ENCODE measurements around a stretch of chr15.

- PRO-cap, result no peak
- RRBS, result no CpG with 5 or more reads among the region's 6 CpGs
Measured at GRCh38 chr15:41918444-41919072, 24.7 kb upstream of the SPTBN5 start.

DNA sequence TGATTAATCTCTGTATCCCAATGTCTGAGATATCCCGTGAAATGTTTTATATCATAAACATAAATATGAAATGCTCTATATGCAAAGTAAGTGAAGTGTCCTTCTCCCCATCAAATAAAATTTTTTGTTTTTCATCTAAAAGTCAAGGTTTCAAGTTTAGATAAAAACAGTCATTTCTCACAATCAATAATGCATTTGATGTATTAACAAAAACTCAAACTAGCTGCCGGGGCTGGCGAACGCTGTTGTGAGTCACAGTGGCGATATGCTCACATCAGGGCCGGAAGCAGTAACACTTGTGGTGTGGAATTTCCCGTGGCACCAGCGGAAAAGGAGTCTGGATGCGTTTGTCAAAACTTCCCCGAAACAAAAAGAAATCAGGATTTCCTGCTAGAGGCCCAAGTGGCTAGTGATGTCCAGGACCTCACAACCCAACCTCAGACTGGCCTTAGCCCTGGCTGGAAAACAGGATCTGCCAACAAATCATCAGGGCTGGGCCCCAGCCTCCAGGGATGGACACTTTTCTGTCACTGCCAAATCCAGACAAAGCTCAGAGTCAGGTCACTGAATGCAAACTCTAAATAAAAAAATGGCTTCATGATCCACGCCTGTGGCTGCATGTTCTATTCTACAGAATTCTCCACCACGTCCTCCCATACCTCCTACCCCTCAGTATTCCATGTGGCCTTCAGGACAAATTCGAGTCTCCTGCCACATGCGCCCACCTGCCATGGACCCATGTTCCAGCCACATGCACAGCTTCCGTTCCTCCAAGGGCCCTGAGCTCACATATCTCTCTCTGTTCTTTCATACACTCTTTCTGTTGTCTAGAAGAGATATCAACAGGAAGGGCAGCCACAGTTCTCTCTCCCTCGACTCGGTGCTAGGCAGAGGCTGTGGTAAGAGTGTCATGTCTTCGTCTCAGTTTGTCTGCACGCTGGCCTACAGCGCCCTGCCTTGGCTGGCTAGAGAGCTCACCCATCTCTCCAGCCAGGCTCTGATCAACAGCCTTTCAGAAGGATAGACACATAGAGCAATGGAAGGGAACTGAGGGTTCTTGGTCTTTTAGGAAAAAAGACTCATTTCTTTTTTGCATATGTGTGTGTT, 35.5 kb downstream of the EHD4 start:
- PRO-cap, result no peak
- RRBS, result 93% methylated on average over 5 of the region's 20 CpGs

DNA sequence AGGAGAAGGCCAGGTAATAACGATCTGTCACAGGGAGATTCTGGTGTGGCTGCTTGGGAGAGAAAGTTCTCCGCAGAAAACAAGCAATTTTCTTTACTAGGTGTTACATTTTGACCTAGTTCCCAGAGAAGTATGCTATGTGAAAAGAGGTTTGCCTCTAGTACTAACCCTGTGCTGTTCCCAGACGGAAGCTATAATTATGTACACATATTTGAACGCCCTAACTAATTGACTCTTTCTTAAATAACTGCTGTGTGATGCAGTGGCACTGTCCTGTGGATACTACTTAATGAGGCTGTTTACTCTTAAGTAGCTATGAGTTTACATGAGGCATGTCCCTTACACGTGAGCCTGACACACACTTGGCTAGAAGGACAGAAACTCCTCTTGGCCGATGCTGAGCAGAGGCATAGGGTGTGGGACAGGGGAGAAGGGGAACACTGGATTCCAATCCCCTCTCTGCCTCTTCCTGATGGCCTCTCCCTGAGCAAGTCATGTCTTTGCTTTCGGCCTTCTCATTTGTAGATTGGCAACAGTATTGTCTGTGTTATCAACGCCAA, 21.9 kb downstream of the EHD4 start:
- PRO-cap, result no peak
- RRBS, result no CpG with 5 or more reads among the region's 8 CpGs

GRCh38 chr15:42012202-42012794, 8.5 kb downstream of the PLA2G4E start:
- PRO-cap, result bidirectional peak, plus-strand start at chr15:42012488, minus-strand start at chr15:42012374
- RRBS, result no CpG with 5 or more reads among the region's 4 CpGs

GRCh38 chr15:42085246-42085533, 9.2 kb downstream of the PLA2G4D start:
- PRO-cap, result no peak
- RRBS, result no CpG with 5 or more reads among the region's 5 CpGs

DNA sequence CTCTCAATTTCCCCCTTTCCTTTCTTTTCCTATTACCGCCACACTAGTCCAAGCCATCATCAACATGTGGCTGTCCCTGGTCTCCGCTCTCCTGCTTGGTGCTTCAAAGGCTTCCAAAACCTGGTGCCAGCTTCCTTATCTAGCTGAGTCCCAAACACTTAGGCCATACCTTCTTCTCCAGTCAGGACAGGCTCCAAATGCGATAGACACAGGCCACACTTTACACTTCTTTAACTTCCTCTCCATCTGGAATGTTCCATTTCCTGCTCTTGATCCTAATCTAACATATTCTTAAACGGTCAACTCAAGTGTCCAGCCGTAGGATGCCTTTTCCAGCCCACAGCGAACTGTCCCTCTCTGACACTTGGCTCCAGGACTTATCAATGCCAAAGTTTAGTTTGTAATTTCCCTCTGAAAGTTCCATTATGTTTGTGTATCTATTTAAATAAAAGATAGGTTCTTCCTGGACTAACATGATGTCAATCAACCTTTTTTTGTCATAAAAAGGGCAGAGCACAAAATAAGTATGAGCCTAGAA, 19.2 kb upstream of the PLA2G4F start:
- PRO-cap, result no peak
- RRBS, result no CpG with 5 or more reads among the region's 6 CpGs

DNA sequence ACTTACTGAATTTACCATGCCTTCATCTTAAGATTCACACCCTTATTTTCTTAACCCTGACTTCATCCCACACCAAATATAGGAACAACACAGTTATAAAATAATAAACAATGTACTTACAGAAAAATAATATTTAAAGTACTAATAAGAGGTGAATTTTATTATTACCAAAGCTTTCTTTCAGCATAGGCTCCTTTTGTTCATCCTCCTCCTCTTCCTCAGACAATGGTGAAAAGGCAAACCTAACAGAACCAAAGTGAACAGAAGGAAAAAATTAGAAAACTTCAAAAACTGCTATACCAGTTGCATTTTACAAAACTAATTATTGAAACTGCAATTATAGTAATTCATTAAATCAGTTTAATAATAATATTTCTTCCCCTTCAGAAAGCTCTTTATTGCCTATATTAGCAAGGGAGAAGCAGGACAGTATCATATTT, 11.8 kb upstream of the VPS39 start:
- PRO-cap, result no peak

DNA sequence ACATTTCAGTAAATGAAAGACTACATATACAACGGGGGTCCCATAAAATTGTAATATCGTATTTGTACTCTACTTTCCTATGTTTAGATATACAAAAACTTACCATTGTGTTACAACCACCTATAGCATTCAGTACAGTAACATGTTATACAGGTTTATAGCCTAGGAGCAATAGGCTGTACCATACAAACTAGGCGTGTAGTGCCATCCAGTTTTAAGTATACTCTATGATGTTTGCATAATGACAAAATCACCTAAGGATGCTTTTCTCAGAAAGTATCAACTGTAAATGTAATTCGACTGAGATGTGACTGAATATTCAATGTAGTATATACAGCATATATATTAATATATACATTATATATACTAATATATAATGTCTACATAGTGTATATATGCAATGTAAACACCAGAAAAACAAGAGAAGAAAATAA, 1.5 kb upstream of the GANC start:
- PRO-cap, result no peak
- RRBS, result no CpG with 5 or more reads among the region's 4 CpGs

DNA sequence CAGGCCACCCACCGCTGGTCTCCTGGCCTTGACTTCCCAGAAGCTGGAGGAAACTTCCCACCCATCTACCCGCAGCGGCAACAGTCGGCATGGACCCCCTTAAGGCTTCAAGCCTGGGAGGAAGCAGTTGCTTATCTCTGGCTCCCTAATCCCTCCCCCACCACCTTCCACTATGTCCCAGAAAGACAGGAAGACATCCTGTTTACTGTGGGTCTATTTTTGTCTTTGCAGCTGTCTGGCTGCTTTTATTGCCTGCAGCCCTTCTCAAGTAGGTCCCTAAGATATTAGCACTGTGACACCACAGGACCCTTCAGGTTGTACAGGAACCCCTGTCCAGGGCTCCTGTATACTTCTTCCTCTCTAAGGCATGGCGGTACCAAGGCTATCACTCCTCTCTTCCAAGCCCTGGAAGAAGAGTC, 27.0 kb downstream of the CAPN3 start:
- PRO-cap, result no peak
- RRBS, result no CpG with 5 or more reads among the region's 5 CpGs

DNA sequence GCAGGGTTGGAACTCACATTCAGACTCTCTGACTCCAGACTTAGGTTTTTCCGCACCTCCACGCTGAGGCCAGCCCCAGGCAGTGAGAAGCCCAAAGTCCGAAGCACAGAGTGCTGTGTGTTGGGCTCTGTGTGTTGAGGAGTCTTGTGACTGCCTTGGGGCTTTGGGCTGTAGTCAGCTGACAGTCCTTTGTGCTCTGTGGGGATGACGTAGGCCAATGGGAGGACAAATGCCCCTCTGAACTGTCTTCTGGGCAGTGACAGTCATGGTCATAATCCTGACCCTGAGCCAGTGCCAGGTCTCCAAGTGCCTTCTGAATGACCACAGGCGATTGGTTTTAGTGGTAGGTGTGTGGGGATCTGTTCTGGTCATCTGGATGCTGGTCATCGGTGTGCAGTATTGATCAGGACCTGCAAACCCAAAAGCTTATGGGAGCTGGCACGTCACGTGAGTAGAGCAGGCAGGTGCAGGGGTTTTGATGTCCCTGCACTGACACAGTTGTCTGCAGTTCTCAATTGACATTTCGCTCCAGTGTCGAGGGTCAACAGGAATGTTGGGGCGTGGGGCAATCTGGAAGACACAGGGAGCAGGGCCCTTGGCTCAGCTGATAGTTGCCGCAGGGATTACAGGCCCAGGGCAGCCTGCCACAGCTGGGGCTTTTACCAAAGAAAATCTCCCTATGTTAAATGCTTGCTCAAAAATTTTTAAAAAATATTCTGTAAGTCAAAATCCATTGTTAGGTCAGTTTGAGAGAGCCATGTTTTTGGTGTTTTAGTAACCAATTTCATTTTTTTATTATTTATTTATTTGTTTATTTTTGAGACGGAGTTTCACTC, 45.4 kb downstream of the CAPN3 start:
- PRO-cap, result no peak
- RRBS, result no CpG with 5 or more reads among the region's 13 CpGs

GRCh38 chr15:42448034-42448697, 42.8 kb downstream of the ZNF106 start:
- PRO-cap, result no peak
- RRBS, result no CpG with 5 or more reads among the region's 12 CpGs

GRCh38 chr15:42510899-42511473, 15.6 kb downstream of the SNAP23 start:
- PRO-cap, result no peak
- RRBS, result no CpG with 5 or more reads among the region's 5 CpGs

GRCh38 chr15:42531302-42531898, 17.2 kb downstream of the LRRC57 start:
- PRO-cap, result no peak
- RRBS, result no CpG with 5 or more reads among the region's 7 CpGs

DNA sequence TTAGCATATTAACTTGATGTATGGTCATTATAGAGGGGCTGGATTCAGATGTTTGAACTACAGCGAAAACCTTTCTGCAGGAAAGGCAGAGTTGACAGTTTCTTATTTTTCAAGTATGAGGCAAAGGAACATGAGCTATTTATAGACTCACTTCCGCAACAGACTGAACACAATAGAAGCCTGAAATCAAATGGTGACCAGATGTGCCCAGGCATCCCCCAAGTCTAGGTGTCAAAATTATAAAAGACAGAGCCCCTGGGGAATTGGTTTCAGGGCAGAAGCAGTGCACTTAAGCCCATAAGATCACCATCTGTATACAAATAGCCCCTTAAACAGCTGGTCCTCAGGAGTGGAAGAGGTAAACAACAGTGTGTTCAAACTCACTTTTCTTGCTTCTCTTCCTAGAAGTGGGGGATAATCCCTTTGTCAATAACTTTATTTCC, 29.8 kb downstream of the STARD9 start:
- PRO-cap, result no peak
- RRBS, result no CpG with 5 or more reads among the region's 2 CpGs

GRCh38 chr15:42684998-42685800, 51.7 kb downstream of the CDAN1 start:
- PRO-cap, result no peak
- RRBS, result no CpG with 5 or more reads among the region's 7 CpGs

- PRO-cap, result no peak
- RRBS, result no CpG with 5 or more reads among the region's 16 CpGs
Measured at GRCh38 chr15:42726120-42726856, 10.6 kb downstream of the CDAN1 start.

DNA sequence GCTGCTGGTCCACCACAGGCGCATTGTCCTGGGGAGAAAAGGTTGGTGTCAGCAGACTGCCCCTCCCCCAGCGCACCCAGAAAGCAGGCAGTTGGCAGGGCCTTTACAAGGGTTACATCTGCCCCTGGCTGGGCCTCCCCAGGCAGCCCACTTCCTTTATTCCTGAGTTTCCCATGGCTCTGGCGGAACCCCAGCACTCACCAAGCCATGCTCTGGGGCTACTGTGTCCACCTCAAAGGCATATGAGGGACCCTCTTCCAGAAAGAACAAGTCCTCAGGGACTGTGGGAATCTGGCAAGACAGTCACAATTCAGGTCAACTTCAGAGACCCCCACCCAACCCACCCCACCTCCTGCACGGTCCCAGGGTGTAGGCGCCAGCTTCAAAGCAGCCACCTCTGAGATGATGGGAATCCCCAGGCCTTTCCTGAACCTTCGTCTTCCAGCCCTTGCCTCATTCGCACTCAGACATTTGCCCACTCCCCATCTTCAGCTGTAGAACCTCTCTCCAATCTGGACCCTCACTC, 7.3 kb downstream of the CDAN1 start:
- PRO-cap, result no peak
- RRBS, result no CpG with 5 or more reads among the region's 7 CpGs

DNA sequence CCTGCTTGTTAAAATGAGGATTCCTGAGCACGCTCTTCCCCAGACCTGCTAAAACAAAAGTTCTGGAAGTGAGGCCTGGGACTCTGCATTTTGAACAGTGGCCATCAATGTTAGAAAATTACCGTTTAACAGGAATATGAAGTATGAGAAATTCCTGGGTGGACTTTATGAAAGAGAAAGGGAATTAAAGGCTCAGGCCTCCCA, 37.5 kb upstream of the CDAN1 start:
- PRO-cap, result no peak
- RRBS, result no CpG with 5 or more reads among the region's 2 CpGs

DNA sequence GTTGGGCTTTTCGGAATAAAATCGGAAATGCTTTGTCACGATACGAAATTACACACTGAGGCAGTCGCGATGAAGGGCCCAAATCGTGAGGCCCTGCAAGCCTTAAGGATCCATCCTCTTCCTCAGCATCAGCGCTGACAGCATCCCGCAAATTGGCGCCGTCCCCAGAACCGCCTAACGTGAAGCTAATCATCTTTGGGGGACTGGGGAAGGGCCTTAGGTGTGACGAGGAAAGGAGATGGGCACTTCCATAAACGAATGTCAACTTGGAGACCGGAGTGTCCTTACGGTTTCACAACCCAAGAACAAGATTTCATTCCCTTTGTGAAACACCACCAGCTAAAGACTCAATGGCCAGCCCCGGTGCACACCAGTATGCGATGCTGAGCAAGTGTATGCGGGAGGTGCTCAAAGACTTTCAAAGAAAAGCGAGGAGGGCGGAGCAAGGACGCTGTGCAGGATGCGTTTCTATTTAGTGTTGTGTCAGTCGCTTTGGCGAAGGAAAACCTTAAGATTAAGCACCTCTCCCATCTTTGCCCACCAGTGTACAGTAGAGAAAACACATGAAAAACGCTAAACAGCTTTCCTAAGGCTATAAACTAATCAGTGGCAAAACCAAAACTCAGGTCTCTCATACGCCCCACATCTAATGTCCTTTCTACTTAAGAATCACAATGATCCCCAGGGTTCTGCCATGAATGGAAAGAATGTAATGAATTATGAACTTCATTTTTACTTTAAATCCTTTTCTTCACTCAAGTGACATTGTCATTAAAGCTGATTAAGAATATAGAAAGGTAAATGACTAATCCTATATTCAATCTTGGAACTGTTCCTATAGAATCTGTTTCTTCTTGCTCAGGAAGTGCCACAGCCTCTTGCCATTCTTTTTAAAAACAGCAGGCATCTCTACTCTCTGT, 906 bp upstream of the TTBK2 start:
- PRO-cap, result no peak
- RRBS, result 8% methylated on average over 3 of the region's 28 CpGs

- PRO-cap, result no peak
- RRBS, result no CpG with 5 or more reads among the region's 1 CpG
Measured at GRCh38 chr15:43168220-43168594, 17.0 kb upstream of the CCNDBP1 start.